Skeletal muscle satellite cell (primary cell): Measurements from ENCODE around the genes CNTRL and GGTA1.

- CAGE, long polyA plus RNA = no peak
These were observed 1.5 kb downstream of the PHF19 start for GRCh38 chr9:120875409-120875962.

DNA sequence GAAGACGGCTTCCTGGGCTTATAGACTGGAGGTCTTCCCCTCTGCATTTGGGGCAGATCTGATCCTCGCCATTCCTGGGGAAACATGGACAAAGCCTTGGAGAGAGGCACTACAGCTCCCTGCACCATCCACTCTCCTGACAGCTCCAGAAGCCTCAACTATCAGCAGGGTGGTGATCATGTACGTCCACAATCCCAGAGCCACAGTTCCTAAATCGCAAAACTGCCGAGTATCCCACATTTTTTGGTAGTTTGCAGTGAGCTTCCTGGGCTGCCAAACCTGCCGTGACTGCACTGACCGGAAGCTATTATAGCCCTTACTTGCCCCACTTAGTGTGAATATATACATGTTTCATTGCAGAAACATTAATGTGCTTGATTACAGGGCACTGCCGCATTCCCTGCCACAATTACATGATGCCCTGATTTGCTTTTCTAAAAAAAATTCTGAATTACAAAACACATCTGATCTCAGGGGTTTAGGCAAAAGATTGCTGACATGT is 2.8 kb downstream of the TRAF1 start:
- CAGE, long polyA plus RNA = no peak

GRCh38 chr9:120927423-120927818 is 825 bp upstream of the TRAF1 start:
- CAGE, long polyA plus RNA = no peak

- CAGE, long polyA plus RNA = no peak
These were observed at the start of gene CNTRL for GRCh38 chr9:121074661-121075715. Gene CNTRL (plus strand): TSS chr9:121074955.

DNA sequence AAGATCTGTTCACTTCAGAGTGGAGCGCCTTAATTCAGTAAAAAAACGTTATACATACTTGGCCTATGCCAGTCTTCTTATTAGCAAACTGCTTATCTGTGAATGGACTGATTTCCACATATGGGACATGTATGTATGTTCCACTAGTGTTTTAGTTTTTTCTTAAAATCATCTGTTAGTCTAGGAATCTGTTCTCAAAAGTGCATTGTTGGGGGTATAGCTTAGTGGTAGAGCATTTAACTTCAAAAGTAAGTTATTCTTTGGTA is 14.0 kb downstream of the CNTRL start:
- CAGE, long polyA plus RNA = no peak

DNA sequence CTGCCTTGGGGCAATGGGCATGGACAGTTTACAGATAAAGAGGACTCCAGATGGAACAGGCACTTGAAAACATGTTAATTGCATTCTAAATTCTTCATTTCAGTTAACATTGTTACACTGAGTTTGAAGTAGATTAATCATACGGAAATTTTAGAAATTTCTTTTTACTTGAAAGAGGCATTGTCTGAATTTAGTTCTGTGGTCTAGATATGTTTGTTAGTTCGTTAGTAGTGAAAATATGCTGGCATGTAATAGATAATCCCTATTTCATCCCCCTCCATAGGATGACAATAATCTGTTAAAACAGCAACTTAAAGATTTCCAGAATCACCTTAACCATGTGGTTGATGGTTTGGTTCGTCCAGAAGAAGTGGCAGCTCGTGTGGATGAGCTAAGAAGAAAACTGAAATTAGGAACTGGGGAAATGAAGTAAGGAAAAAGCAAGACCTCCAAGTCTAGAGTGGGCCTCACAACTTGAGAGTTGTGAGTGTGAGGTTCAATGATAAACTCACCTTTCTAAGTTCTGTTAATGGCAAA is 61.2 kb downstream of the RAB14 start:
- CAGE, long polyA plus RNA = no peak

- CAGE, long polyA plus RNA = no peak
These were observed 59.7 kb downstream of the RAB14 start for GRCh38 chr9:121141894-121142427.

- CAGE, long polyA plus RNA = no peak
These were observed 11.5 kb upstream of the RAB14 start for GRCh38 chr9:121213043-121213712.

GRCh38 chr9:121301879-121302464 is 34.0 kb downstream of the GSN start:
- CAGE, long polyA plus RNA = no peak

- CAGE, long polyA plus RNA = no peak
These were observed 44.2 kb downstream of the GSN start for GRCh38 chr9:121312139-121312615.

GRCh38 chr9:121318591-121318845 is 50.6 kb downstream of the GSN start:
- CAGE, long polyA plus RNA = no peak

DNA sequence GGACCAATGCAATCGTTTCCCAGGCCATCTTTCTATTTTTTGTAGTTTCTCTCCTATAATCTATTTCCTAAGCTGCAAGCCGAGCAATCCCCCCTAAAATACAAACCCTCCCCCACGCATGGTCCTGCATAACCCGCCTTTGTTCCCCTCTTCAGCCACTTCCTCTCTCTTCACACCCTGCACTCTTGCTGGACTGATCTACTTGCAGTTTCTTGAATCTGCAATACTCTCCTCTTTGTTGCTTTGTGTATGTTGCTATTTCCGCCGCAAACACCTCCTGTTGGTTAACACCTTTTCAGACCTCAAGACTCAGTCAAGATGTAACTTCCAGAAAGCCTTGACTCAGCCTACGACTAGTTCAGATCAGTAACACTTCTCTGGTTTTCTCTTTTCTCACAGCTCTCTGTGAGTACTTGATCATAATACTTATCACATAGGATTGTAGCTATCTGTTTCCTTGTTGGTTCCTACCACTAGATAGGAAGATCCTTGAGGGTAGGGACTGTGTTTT is 16.4 kb downstream of the STOM start:
- CAGE, long polyA plus RNA = no peak

DNA sequence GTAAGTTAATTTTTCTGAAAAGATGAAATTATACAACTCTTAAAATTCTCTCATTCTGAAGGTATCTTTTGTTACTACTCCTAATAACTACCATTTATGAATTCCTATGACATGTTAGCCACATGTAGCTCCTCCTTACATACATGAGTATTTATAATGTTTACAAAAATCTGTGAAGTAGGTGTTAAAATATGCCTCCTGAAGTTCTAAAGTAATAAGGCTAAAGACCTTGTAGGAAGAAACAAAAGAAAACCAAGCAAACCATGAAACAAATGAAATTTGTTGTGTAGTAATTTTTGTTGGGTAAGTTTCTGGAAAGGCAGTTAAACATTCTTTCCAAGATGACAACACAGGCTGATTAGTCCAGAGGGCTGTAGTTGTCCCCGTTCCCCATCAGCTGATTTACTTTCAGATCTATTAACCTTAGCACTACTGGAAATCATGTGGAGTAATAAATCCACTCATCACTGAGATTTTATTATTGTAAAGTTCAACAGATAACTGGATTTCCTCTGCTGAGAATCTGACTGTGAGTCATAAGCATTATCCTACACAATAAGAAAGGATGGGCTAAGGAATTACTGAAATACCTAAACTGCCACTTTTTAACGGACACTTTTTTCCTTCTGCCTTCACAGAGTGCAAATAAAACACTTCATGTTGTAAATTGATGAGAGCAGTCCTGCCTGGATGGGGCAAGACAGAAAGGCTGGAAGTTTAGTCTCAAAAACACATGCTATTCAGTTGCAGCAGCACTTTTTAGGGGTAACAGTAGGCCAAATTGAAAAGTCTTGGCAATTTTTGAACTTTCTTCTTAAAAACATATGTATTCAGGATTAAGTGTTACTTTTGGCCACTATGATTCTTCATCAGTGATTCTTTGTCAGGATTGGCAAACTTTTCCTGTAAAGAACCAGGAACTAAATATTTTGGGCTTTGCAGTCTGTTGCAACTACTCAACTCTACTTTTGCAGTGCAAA is 7.2 kb downstream of the STOM start:
- CAGE, long polyA plus RNA = no peak

DNA sequence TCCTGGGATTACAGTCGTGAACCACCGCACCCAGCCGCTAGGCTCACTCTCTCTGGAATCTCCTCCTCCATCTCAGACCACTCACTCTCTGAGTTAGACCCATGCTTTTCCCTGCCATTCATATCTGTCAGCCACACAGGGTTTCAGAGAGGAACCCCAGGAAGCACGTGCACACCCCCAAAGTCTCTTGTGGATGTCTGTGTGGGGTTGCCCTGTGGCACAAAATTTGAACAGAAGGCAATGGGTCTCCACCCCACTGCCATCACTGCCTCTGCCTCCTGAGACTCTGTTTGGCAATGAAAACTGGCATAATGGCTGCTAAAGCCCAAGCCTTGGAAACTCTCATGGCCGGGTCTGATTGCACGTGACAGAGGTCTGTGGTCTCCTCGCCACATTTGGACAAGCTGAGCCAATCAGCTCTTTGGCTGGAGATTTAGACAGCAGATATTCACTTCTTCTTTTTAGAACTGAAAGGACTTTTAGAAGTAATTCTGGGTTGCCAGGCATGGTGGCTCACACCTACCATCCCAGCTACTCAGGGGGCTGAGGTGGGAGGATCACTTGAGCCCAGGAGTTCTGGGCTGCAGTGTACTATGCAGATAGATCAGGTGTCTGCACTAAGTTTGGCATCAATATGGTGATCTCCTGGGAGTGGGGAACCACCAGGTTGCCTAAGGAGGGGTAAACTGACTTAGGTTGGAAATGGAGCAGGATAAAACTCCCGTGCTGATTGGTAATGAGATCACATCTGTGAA is 5.4 kb downstream of the GGTA1 start:
- CAGE, long polyA plus RNA = no peak

DNA sequence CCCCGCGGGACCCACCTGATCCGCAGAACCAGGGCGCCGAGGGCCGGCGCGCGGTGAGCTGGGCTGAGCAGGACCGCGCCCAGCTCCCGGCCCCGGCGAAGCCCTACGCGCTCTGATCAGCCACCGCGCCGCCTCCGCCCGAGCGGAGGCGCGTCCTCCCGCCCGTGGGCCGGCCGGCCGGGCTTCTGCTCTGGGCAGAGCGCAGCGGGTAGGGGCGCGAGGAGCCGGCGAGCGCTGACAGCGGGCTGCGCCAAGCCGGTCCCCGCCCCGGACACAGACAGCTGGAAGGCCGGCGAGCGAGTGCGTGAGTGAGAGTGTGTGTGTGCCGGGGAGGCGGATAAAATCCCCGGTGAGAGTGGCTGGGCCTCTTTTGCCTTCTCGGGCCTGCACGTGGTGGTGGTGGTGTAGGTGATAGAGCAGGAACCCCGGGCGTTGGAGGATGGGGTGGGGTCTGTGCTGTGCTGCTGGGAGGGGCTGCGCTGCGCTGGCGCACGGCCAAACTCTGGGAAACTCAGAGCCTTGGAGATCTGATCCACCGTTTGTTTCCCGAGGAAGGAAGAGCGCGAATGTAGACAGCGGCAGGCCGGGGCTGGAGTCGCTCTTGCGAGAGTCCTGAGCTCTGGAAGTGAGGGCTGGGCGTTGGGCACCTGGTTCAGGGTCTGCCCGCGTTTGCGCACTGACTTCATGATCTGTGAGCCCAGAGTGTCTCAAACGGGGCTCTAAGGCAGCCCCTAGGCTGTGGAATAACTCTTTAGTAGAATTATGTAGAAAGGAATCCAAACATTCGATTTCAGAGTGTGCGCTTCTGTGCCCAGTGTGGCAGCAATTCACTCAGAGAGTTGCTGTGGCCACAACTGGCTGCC is at the start of gene GGTA1:
TSS of gene GGTA1 (minus strand) at position 210 of the 863 bp plus-strand sequence.
- CAGE, long polyA plus RNA = no peak

- CAGE, long polyA plus RNA = no peak
These were observed 57.9 kb upstream of the GGTA1 start for GRCh38 chr9:121557522-121557878.

DNA sequence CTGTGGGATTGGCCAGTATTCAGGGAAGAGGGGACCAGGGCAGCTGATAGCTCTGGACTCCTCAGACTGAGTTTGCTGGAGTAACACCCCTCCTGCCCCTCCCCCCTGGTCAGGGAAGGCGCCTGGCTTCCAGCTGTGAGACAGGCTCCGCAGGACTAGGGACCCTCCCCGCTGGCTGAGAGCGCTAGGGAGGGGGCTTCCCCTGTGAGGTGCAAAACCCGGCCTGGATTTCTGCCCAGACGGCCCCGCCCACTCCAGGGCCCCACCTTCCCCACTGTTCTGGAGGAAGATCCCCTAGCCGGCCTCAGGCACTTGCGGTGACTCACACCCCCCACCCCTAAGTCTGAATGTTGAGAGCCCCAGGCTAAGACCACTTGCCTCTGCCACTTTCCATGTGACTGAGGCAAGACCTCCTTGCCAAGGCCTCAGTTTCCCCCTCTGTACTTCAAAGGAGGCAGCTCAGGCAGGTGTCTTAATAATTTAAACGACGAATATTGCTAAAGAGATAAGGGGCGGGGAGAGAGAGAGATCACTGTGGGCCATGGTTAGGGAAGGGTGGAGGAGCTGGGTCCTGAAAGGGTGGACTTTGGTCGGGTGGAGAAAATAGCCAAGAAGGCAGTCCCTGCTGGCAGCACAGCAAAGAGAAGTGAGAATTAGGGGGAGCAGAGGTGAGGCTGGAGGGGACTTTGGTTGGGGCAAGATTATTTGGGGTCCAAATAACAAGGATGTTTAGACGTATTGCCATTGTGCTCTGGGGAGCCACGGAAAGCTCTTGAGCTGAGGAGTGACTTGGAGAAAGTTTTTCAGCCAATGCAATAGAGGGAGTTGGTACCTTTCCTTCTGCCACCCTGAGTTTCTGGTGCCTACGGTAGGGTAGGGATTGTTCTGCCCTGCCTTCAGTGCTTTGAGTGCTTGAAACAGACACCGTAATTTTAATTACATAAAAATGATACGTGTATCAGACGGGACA is 960 bp upstream of the DAB2IP start:
- CAGE, long polyA plus RNA = no peak

- CAGE, long polyA plus RNA = no peak
These were observed 50.5 kb downstream of the DAB2IP start for GRCh38 chr9:121701934-121702321.

- CAGE, long polyA plus RNA = no peak
These were observed 51.5 kb downstream of the DAB2IP start for GRCh38 chr9:121702833-121703398.

DNA sequence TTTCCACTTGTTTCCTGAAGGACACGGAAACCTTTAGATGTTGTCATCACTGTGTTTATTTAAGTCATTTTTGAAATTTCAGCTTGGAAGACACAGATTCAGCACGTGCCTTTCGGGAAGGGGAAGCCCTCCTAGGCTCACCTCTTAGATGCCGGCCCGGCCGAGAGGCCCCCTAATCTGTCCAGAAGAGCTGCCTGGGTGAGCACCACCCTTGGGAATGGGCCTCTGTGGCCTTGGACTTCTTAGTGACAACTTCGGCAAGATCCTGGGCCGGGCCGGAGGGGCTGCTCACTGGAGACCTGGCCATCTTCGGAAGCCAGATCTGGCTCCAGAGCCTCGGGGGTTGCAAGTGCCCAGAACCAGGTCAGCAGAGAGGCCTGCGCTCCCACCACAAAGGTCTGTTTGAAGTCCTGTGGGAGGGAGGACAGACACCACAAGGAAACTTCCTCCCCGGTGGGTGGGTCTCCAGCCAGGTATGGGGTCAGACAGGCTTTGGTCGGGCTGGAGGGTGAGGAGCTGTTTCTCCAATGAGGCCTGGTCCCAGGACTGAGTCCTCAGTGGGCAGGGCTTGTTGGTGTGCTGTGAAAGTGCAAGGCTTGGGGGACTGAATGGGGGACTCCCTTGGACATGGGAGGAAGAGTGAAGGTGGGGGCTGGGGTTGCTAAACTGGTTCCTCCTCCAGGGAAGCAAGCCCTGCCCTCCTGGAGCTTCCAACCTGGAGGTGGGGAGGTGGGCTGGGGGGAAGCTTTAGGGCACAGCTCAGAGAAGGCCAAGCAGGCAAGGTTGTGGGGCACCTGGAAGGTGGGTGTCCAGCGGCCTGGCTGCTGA is 86.1 kb downstream of the DAB2IP start:
- CAGE, long polyA plus RNA = no peak